ENCODE data around the genes FAM217B and ADRM1.

- PRO-cap: no peak
- RAMPAGE, long total RNA: no peak
- RRBS: 0% methylated on average over 1 of the region's 22 CpGs
These were observed 97.6 kb downstream of the SYCP2 start for GRCh38 chr20:59835503-59836606.

DNA sequence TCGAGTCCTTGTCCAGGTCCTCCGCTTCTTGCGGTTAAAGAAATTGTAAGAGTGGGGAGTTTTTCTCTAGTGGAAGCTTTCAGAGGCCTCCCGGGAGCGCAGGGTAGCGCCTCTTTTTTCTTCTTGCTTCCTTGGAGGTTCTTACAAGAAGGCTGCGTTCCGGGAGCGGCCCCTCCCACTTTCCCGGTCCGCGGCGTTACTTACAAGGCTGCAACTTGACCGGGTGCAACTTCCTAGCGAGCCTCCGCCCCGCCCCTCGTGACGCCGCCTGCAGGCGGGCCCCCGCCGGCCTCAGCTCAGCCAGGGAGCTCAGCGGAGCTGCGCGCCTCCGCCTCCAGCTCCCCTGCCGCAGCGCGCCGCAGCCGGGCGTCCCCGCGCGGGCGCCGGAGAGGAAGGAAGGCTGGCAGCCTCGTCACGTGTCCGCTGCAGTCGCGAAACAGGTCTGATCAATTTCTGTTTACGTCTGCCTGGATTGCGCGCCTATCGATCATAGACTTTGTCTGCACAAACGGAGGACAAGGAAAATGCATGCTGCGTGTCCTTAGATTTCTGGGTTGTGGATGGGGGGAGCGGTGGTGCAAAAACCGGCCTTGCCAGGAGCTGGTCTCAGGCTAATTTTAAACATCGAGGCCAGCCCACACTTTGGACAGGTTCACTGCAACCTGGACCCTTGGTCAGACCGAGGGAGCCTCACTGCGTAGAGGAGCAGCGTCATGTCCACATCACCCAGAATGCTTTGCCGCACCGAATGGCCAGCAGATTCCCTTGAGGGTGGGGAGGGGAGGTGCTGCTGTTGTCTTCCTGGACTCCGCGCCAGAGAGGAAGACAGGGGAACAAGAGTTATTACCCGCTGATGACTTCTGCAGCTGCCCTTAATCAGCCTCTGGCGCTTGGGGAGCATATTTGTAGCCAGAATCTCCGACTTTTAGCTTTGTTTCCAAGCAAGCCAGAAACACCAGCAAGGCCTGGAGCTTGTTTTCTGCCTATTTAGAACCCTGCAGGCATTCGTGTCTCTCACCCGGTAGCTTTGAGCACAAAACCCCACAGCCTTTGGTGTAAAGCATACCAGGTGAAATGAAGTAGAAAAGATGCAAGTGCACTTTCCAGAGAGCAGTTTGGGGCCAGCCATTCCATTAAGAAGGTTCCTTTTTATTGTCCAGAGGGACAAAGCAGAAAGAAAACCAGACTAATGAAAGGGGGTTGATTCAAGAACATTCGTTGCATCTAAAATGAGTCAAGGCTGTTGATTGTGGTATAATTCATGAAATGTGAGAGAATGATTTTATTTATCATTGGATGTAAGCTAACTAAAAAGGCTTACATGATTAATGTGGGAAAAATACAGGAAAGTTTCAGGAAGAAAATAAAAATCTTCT, at the start of gene FAM217B:
TSS of gene FAM217B (plus strand) at position 294 of the 1,376 bp plus-strand sequence.
- PRO-cap: bidirectional peak, plus-strand start at position 337 of the sequence, minus-strand start at position 198 of the sequence; bidirectional peak, plus-strand start at position 843 of the sequence, minus-strand start at position 733 of the sequence
- RAMPAGE, long total RNA: no peak
- RRBS: 2% methylated on average over 22 of the region's 65 CpGs

DNA sequence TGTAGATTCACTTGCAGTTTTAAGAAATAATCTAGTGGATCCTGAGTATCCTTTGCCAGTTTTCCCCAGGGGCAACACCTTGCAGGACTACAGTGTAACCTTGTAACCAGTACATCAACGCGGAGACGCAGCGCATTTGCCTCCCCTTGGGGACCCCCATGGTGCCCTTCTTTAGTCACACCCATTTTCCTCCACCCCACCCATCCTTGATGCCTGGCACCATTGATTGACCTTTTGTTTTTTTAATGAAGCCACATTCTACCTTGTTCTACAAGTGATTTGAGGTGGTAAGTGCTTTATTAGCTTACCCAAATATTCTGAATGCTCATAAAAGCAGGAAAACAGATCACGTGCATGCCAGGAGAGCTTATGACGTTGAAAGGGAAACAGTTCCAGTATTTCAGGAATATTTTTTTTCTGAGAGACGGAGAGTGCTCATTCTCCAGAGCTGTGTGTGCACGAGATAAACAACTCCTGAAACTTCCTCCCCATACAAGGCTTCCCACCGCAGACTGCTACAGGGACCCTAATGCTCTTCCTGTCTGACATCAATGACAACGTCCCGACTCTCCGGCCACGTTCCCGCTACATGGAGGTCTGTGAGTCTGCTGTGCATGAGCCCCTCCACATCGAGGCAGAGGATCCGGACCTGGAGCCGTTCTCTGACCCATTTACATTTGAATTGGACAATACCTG, 35.7 kb downstream of the CDH26 start:
- PRO-cap: no peak
- RAMPAGE, long total RNA: no peak
- RRBS: 6% methylated on average over 5 of the region's 17 CpGs

DNA sequence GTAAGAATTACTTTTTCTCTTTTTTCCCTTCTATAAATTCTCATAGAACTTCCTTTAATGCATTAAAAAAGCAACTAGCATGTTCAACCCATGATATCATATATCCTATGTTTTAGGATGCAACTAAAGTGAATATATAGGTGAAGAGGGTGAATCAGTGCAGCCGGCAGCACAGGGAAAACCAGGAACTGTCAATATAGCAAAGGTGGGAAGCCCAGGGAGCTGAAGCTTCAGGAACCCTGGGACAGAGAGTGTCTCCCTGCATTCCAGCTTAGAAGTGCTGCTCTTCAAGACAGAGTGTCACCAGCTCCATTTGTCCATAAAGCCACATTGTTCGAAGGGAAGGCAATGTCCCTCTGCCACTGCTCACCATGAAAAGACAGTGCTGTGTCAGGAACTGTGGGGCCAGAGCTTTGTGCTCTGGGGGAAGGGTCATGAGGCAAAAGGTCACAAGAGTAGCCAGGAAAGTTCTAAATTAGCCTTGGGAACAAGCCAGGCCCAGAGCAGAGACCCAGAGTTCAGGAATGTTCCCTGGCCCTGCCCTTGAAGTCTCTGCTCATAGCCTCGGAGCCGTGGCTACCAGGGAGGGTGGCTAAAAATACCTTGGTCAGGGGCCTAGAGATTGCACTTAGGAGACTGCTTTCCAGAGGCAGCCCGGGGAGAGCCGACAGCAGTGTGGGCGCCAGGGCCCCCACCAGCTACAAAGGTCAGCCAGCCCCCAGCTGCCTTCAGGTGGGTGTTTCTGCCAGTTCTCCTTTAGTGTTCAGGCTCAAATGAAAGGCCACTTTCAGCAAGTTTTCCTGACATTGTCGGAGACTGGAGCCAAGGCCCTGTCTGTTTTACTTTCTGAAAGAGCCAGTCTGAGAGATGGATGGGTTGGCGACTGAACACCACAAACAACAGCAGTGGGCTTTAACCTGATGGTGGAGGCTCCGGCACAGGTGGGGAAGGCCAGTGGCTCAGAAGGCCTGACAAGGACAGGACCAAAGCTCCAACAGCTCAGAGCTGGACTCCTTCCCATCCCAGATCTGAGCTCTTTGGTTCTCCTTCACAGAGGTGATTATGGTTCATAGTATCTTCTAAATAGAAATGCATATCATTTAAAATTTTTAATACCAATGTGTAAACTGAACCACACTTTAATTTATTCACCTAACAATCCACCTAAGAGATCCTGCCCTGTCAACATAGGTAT, 76.1 kb downstream of the CDH26 start:
- PRO-cap: no peak
- RAMPAGE, long total RNA: no peak
- RRBS: no CpG with 5 or more reads among the region's 10 CpGs

GRCh38 chr20:60057834-60058822, 99.9 kb downstream of the CDH26 start:
- PRO-cap: no peak
- RAMPAGE, long total RNA: no peak
- RRBS: 15% methylated on average over 1 of the region's 20 CpGs

DNA sequence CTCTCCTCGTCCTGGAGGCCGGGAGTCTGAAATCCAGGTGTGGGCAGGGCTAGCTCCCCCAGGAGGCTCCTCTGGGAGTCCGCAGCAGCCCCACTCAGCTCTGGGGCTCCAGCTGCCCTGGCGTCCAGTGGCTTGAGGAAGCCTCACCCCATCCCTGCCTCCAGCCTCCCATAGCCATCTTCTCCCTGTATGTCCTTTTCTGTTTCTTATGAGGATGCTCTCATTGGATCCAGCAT, 387.1 kb downstream of the TAF4 start:
- PRO-cap: no peak
- RAMPAGE, long total RNA: no peak
- RRBS: no CpG with 5 or more reads among the region's 4 CpGs

DNA sequence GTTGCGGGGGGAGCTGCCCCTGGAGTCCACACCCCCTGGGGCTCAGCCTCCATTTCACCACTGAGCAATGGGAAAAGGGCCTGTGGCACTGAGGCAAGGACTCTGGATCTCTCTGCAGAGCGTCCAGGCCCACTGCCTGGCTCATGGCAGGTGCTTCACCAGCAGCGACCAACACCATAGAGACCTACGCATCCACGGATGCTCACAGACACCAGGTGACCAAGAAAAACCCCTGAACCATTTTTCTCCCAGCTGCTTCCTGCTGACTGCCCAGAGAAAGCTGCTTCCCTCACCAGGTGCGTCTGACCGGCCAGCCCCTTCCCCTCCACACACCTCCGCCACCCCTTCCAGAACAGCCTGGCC, 54.0 kb downstream of the TAF4 start:
- PRO-cap: no peak
- RAMPAGE, long total RNA: no peak
- RRBS: no CpG with 5 or more reads among the region's 8 CpGs

DNA sequence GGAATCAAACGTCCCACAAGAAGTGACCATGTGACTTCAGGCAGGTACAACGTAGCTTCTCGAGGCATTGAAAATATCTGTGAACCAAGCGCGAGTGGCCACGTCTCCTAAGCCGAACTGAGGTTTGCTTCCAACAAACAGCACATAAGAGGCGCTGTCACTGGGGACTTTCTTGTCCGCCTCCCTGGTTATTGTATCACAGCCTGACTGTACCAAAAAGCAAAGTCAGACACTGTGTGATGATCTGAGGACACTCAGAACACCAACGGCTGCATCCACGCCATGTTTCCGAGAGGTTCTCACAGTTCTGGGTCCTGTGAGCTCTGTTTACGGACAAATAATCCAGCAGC, 47.7 kb downstream of the TAF4 start:
- PRO-cap: no peak
- RAMPAGE, long total RNA: no peak
- RRBS: no CpG with 5 or more reads among the region's 13 CpGs

GRCh38 chr20:62104590-62105348, 17.5 kb upstream of the LSM14B start:
- PRO-cap: no peak
- RAMPAGE, long total RNA: no peak
- RRBS: no CpG with 5 or more reads among the region's 11 CpGs

GRCh38 chr20:62167566-62168148, 15.2 kb upstream of the MTG2 start:
- PRO-cap: no peak
- RAMPAGE, long total RNA: no peak
- RRBS: no CpG with 5 or more reads among the region's 8 CpGs

DNA sequence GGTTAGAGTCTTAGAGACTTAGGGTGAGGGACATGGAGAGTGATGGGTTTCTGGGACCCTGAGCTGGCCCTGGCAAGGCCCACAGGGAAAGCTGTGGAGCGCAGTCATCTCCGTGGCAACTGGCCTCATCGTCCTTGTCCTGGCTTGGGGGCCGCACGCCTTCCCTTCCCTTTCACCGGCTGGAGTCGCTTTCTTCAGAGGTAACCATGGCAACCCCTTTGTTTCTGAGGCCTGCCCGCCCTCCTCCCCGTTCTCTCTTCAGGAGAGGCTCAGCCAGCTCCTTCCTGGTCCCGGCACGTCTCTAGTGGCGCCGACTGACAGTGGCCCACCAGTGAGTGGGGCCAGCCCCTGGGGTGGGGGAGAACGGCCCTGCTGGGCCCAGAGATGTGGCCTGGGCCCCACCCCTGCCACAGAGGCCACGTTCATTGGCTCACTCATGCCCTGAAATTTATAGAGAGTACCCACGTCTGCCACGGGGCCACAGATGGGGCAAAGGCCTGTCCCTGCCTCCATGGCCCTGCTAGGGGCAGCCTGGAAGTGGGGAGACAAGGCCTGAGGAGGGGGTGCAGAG, 1.6 kb upstream of the OSBPL2 start:
- PRO-cap: no peak
- RAMPAGE, long total RNA: no peak
- RRBS: 52% methylated on average over 3 of the region's 17 CpGs

DNA sequence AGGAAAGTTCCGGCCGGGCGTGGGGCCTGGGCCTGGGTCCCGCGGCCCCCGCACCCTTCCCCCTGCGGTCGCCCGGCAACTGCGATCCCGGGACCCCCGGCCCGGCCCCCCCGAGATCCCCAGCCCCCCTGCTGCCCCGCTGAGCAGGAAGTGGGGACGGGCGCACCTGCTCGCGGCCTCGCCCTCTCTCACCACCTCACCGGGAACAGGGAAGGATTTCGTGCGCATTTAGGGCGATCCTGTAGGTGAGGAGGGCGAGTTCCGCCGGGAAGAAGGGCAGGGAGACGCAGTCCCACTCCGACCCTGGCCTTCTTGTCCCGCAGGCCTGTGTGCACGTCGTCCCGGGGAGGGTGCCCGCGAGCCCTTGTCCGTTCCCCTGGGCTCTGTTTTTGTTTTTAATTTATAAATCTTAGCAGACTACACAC, 512 bp downstream of the OSBPL2 start:
- PRO-cap: no peak
- RAMPAGE, long total RNA: no peak
- RRBS: 2% methylated on average over 26 of the region's 36 CpGs

- PRO-cap: bidirectional peak, plus-strand start at chr20:62302997, minus-strand start at chr20:62302626; unidirectional peak, plus-strand start at chr20:62303141
- RAMPAGE, long total RNA: start-site peak on the plus strand at chr20:62302971-62303022, 246 and 110 reads in 2 replicates
- RRBS: under 1% methylated on average over 38 of the region's 56 CpGs
These were observed at the start of gene ADRM1 for GRCh38 chr20:62302881-62303273. Gene ADRM1 (plus strand): TSS chr20:62302997.

GRCh38 chr20:62339527-62340154, 27.5 kb downstream of the LAMA5 start:
- PRO-cap: no peak
- RAMPAGE, long total RNA: no peak
- RRBS: no CpG with 5 or more reads among the region's 19 CpGs

DNA sequence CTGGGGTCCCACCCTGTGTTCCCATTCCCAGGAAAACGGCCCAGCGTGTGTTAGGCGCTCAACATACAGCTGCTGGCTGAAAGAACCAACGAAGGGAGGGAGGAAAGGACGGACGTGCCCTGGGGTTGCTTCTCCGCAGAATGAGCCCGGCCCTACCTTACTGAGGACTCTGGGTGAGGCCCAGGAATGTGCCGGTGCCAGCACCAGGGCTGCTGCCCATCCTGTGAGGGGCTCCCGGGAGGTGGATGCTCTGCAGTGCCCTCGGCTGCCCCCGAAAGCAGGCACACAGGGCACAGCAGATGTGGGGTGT, 16.3 kb downstream of the LAMA5 start:
- PRO-cap: no peak
- RAMPAGE, long total RNA: no peak
- RRBS: 82% methylated on average over 2 of the region's 12 CpGs

DNA sequence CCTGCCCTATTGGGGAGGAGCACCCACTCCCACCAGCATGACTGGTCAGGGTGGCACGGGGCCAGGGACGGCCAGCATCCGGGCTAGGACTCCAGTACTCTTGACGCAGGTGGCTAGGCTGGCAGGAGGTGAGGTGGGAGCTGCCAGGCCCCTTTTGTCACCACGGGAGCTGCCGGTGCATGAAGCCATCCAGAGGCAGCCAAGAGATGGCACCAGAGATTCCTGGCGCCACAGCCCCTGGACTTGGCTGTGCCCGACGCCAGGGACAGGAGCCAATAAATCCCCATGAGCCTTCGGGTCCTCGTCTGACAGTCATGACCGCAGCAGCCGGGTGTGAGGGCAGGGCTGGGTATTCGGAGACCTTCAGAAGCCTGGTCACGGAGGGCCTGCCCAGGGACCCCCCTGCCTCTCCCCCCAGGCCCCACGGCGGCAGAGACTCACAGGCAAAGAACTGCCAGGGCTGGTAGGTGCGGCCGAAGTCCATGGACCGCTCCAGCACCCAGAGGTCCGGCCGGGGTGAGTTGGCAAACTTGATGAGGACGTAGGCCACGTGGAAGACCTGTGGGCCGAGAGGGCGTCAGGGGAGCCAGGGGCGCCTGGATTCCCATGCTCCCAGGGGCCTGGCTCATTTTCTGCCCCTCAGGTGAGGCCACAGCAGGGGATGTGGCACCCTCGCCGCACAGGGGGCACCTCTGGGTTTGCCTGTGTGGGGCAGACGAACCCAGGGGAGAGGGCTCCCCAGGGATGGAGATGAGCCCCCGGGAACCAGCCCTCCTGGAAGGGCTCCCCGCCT, 14.2 kb downstream of the LAMA5 start:
- PRO-cap: no peak
- RAMPAGE, long total RNA: no peak
- RRBS: 51% methylated on average over 4 of the region's 32 CpGs

DNA sequence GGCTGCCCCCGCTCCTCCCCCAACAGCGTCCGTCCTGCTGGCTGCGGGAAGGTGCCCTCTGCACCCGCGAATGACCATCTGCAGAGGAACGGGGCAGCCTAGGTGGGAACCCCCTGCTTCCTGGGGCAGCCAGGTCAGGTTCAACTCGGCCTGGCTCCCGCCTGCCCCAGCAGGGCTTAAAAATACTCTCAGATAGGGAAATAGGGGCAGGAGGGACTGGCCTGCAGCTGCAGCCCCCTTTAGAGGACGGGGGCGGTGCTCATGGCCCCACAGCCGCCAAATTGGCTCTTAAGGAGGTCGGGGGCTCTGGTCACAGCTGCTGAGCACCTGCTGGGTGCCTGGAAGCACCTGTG, 555 bp upstream of the LAMA5 start:
- PRO-cap: no peak
- RAMPAGE, long total RNA: no peak
- RRBS: no CpG with 5 or more reads among the region's 13 CpGs

- PRO-cap: no peak
- RAMPAGE, long total RNA: no peak
- RRBS: 80% methylated on average over 2 of the region's 12 CpGs
These were observed 5.2 kb upstream of the LAMA5 start for GRCh38 chr20:62372252-62372709.

DNA sequence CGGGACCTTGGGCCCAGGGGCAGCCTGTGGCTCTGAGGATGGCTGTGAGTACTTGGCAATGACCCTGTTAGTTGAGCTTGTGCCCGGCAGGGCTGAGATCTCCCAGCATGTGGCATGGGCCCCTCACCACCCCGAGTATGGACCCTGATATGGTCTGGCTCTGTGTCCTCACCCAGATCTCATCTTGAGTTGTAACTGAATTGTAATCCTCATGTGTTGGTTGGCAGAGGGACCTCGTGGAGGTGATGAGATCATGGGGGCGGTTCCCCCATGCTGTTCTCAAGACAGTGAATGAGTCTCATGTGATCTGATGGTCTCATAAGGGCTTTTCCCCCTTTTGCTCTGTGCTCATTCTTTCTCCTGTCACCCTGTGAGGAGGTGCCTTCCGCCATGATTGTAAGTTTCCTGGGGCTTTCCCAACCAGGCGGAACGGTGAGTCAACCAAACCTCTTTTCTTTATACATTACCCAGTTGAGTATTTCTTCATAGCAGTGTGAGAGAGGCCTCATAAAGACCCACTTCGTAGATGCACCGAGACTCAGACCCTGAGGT, 26.0 kb upstream of the GATA5 start:
- PRO-cap: no peak
- RAMPAGE, long total RNA: no peak
- RRBS: no CpG with 5 or more reads among the region's 10 CpGs

GRCh38 chr20:62523755-62524214, 48.0 kb upstream of the GATA5 start:
- PRO-cap: no peak
- RAMPAGE, long total RNA: no peak
- RRBS: no CpG with 5 or more reads among the region's 17 CpGs

All from lung (tissue), 4 donors.